SK-MEL-5 (cell line): ENCODE data around the genes ESPN, TAS1R1, PHF13, PER3 and PARK7.

DNA sequence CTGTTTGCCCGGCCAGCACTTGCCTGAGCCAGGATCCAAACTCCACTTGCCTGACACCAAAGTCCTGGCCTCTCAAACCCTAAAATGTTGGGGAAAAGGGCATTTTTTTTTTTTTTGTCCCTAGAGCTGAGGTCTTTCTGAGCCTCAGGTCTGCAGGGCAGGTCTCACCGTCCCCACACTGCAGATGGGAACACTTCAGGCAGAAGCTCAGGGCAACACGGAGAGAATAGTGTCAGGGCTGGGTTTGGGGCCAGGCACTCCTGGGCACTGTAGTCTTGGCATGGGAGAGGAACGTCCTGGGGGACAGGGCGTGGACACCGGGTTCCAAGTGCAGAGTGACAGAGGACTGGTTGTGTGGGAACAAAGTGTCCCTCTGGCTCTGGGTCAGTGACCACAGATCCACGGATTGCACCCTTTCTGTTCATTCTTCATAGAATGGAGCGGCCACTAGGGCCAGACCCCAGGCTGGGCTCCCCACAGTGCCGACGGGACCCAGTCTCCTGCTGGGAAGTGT, 1.4 kb downstream of the GPR153 start:
RAMPAGE:
- cytosol, long total RNA = no peak
- long total RNA = no peak
- nucleus, long total RNA = no peak

DNA sequence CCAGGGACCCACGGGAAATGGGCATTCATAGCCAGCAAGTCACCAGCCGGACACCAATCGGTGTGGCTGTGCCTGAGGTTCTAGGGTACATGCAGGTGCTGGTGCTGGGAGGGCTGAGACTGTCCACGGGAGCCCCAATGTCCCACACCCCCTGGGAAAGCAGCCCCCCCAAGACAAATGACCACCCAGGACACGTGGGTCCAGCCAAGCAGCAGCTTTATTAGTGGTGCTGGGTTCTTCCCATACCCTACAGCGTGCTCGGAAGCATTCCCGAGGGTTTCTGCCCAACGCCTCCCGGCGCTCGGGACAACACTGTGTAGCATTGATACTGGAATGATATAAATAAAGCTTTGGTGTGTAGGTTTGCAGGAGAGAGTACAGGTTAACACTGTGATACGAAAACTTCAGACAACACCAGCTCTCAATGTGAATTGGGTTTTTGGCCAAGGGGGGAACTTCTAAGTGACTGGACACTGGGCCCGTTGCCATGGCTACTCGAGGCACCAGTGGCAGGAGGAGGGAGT, 3.2 kb upstream of the GPR153 start:
RAMPAGE:
- cytosol, long total RNA = no peak
- long total RNA = no peak
- nucleus, long total RNA = no peak

GRCh38 chr1:6353676-6354451, 39.7 kb downstream of the ACOT7 start:
RAMPAGE:
- cytosol, long total RNA = no peak
- long total RNA = no peak
- nucleus, long total RNA = no peak

DNA sequence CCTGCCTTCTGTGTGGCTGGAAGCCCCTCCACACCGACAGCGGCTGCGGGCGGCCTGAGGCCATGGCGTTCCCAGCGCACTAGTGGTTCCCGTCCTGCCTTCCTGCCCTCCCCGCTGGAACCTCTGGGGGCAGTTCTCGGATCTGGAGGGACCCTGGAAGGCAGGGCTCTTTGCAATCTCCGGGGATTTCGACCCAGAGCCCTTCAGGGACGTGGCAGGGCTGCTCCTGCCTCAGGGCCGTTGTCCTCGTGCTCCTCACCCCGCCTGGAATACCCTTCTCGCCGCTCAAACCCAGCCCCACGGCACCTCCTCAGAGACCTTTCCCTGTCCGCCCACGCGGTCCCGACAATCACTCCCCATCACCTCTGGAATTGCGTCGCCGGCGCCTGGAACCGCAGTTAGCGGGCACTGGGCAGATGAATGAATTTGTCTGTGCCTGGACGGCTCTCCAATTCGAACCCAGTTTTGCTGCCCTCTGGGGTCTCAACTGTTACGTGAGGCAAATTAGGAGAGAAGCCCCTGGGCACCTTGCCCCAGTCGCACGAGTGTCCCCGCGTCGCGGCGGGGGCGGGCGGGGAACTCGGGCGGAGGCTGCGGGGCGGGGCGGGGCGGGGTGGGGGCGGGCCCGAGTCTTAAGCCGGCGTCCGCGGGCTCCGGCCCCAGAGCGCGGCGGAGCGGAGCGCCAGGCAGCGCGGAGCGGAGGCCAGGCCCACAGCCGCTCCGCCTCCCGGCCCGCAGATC, at the start of gene ESPN:
TSS of gene ESPN (plus strand) at position 662 of the 741 bp plus-strand sequence.
RAMPAGE:
- cytosol, long total RNA = no peak
- long total RNA = no peak
- nucleus, long total RNA = no peak

GRCh38 chr1:6447632-6448712, 18.0 kb downstream of the TNFRSF25 start:
RAMPAGE:
- cytosol, long total RNA = no peak
- long total RNA = no peak
- nucleus, long total RNA = no peak

GRCh38 chr1:6555009-6555597, at the start of gene TAS1R1:
TAS1R1 (plus strand) TSS chr1:6555307.
RAMPAGE:
- cytosol, long total RNA = no peak
- long total RNA = no peak
- nucleus, long total RNA = no peak

RAMPAGE:
- cytosol, long total RNA = no peak
- long total RNA = no peak
- nucleus, long total RNA = no peak
Measured at GRCh38 chr1:6602947-6603175, 192 bp upstream of the KLHL21 start.

DNA sequence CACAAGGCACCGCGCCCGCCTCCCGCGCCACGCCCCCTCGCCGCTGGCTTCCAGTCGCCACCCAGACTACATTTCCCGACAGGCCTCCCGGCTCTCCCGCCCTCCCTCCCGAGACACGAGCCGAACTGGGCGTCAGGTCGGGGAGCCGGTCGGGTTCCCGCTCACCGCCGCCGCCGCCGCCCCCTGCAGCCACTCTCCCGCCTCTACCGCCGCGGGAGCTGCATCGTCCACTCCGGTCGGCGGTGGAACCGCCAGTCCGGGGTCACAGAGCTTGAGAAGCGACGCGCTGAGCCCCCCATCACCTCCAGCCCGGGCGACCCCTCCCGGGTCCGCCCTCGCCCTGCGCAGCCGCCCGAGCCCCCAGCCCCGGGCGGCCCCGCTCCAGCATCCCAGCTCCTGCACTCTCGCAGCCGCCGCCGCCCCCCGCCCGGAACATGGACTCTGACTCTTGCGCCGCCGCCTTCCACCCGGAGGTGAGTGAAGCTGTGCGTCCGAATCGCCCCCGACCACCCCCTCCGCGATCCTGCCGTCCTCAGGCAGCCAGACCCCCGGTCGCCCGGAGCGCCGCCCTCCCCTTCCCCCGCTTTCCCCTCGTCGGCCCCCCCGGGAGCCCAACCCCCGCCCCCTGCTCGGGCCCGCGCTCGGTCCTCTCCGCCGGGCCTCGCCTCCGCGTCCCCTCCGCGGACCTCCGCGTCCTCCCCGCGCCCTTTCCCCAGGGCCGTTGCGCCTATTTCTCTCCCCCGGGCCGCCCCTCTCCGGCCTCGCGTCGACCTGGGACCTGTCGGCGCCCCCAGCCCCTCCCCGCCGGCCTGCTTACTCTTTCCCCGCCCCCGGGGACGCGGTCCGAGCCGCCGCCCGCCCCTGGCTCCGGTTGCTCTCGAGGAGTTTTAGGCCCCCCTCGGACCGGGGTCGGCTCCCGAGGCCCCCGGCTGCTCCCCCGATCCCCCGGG, at the start of gene PHF13:
TSS of gene PHF13 (plus strand) at position 99 of the 950 bp plus-strand sequence.
RAMPAGE:
- cytosol, long total RNA = no peak
- long total RNA = no peak
- nucleus, long total RNA = no peak

RAMPAGE:
- cytosol, long total RNA = no peak
- long total RNA = no peak
- nucleus, long total RNA = no peak
Measured at GRCh38 chr1:6743622-6744352, 41.5 kb upstream of the CAMTA1 start.

DNA sequence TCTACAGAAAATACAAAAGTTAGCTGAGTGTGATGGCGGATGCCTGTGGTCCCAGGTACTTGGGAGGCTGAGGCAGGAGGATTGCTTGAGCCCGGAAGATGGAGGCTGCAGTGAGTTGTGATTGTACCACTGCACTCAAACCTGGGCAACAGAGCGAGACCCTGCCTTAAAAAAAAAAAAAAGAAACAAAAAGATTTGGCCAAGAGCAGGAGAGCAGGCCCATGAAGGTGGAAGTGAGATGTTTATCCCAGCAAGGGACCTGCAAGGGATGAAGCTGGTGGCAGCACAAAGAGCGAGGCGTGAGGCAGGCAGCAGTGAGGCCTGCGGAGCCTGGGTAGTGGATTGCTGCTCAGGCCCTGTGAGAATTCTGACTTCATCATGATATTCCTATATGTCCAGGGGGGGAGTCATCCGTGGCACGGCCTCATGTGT, 240.7 kb downstream of the CAMTA1 start:
RAMPAGE:
- cytosol, long total RNA = no peak
- long total RNA = no peak
- nucleus, long total RNA = no peak

DNA sequence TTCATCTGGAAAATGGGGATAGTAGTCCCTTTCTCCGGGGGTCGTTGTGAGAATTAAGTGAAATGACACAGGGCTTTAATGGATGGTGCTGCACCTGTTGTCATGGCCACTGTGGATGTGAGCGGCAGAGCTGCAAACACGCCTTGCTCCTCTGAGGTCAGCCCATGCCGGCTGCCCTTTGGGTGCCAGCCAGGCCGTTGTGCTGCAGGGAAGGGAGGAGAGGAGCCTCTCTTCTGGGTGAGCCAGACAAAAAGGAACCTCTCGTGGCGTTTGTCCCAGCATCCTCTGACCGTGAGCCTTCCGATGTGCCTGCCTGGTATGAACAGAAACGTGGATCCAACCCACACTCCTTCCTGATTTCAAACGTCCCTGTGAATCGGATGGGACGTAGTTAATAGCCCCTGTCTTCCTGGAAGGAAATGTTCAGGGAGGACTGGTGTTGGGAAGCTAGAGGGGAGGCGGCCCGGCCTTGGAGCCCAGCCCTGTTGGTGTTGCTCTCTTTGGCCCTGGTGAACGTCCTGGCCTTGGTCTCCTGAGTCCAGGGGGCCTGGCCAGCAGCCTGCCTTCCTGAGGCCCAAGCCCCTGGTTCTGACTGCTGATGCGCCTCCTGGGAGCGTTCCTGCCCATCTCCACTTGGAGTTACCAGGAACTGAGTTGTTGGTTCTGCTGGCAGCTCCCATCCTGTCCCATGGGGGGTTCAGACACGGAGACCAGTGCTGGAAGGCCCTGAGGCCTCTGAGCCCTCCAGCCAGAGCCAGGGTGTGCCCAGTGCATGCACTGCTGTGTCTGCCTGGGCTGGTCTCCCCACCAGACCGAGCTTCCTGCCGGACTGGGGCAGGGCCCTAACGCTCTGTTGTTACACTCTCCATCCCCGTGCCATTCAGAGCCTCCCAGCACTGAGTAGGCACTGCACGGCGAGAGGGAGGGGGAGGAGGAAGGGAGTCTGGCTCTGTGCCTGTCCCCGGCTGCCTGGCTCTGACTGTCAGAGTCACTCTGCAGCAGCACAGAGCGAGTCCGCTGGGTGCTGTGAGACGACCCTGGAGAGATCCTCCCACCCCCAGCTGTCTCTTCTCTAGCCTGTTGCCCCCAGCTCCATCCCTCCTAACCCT, 382.6 kb upstream of the VAMP3 start:
RAMPAGE:
- cytosol, long total RNA = no peak
- long total RNA = no peak
- nucleus, long total RNA = no peak

DNA sequence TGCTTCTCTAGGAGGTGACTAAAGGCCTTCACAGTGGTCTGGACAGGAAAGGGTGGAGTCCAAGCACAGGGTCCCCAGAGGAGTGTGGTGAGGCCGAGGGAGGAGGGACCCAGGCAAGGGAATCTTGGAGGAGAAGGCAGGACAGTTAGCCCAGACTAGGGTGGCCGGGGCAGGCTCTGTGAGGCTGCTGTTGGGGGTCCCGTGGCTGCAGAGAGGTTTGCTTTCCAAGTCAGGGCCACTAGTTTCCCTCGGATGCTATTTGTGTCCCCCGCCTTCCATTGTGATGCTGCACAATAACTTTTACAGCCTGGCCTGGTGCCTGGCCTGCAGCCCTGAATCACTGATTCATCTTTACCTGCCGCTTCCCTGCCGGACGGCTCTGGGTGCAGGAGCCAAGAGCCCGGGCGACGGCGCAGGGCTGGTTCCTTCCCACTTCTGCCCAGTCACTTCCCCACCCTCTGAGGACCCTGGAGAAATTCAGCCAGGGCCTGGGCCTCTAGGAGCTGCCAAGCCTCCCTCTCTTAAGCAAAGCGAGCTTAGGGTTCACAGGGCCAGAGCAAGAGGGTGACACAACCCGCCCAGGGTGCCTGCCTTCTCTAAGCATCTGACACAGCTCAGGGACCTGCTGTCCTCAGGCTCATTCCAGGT, 381.3 kb upstream of the VAMP3 start:
RAMPAGE:
- cytosol, long total RNA = no peak
- long total RNA = no peak
- nucleus, long total RNA = no peak

RAMPAGE:
- cytosol, long total RNA = no peak
- long total RNA = no peak
- nucleus, long total RNA = no peak
Measured at GRCh38 chr1:7509845-7510199, 261.3 kb upstream of the VAMP3 start.

DNA sequence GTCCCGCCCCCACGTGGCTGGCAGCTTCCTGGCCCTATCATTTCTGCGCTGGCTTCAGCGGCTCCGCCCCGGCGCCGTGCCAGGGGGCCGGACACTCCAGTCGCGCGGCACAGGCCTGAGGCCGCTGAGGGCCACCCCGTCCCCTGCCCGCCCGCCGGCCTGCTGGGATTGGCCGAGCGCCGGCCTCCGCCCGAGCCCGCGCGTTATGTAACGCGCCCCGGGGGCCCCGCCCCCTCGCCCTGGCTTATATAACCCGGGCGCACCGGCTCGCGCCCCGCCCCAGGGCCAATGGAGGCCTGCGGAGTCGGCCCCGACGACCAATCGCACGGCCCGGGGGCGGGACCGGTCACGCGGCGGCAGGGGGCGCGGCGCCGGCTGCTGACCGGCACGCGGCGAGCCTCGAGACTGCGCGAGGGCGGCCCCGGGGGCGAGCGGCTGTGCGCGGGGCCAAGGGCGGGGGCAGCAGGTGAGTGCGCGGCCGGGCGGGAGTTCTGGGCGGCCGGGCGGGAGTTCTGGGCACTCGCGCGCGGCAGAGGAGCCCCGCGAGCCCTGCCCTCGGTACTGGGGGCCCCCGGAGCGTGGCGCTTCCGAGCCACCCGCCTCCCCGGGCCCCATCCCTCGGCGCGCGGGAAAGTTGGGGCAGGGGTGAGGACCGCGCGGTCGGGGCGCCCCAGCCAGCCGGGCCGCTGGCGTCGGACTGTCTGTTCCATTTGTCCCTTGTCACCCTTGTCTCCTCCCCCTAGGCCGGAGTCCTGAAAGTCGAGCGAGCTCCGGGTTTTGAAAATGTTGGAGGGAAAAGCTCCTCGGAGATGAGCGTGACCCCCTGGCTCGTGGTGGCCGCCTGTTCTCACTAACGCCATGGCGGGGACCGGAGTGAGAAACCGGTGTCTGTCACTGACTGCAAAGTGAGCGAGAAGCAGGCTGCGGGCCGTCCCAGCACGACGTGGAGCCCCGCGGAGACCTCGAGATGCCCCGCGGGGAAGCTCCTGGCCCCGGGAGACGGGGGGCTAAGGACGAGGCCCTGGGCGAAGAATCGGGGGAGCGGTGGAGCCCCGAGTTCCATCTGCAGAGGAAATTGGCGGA, at the start of gene PER3:
TSS of gene PER3 (plus strand) at position 381 of the 1,083 bp plus-strand sequence.
RAMPAGE:
- cytosol, long total RNA = no peak
- long total RNA = no peak
- nucleus, long total RNA = no peak

RAMPAGE:
- cytosol, long total RNA = no peak
- long total RNA = no peak
- nucleus, long total RNA = no peak
Measured at GRCh38 chr1:7960918-7961382, 561 bp upstream of the PARK7 start.

DNA sequence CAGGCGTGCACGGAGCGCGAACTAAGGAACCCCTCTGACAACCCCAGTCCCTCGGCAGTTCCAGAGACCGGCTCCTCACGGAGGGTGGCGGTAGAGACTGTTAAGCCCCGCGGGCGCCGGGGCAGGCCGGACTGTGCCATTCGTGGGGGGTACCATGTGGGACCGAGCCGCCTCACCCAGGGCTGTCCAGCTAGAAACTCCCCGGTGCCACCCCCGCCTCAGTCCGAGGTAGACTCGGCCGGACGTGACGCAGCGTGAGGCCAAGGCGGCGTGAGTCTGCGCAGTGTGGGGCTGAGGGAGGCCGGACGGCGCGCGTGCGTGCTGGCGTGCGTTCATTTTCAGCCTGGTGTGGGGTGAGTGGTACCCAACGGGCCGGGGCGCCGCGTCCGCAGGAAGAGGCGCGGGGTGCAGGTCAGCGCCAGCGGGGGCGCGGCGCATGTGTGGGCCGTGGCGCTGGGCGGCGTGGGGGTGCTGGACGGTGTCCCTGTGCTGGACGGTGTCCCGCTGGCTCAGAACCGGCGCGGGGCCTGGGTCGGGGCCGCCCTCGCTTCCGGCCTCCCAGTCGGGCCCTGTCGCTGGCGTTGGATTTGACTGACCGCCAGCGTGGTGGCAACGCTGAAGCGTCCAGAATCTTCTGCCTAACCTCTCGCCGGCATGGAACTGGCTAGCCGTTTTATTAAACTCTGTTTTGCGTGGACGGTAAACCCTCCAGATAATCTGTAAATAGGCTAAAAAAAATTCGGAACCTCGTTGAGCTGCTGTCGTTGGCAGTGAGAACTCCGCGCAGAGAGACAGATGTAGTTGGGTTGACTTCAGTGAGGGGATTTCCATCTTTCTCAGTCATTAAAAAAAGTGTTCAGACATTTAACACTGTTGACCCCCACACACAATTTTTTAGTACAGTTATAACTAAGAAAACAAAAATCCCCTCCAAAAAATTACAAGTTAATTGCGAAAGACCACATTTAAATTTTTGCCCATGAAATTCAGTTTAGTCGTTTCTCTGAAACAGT, at the start of gene PARK7:
TSS of gene PARK7 (plus strand) at position 329 of the 1,013 bp plus-strand sequence.
RAMPAGE:
- cytosol, long total RNA = start-site peak on the plus strand centred at position 324 of the sequence, 94 bp wide, 8,200 and 8,200 reads in 2 replicates
- long total RNA = start-site peak on the plus strand centred at position 322 of the sequence, 91 bp wide, 7,448 and 5,932 reads in 2 replicates
- nucleus, long total RNA = start-site peak on the plus strand centred at position 332 of the sequence, 77 bp wide, 608 and 203 reads in 2 replicates

RAMPAGE:
- cytosol, long total RNA = no peak
- long total RNA = no peak
- nucleus, long total RNA = no peak
Measured at GRCh38 chr1:7975386-7975641, 13.8 kb downstream of the PARK7 start.

RAMPAGE:
- cytosol, long total RNA = no peak
- long total RNA = no peak
- nucleus, long total RNA = no peak
Measured at GRCh38 chr1:8011221-8011769, 14.8 kb downstream of the ERRFI1 start.

RAMPAGE:
- cytosol, long total RNA = no peak
- long total RNA = no peak
- nucleus, long total RNA = no peak
Measured at GRCh38 chr1:8092719-8093260, 66.7 kb upstream of the ERRFI1 start.

RAMPAGE:
- cytosol, long total RNA = no peak
- long total RNA = no peak
- nucleus, long total RNA = no peak
Measured at GRCh38 chr1:8116918-8117346, 90.8 kb upstream of the ERRFI1 start.